Hair follicular keratinocyte (primary cell): ENCODE data around the genes MORN2 and MAP4K3.

DNA sequence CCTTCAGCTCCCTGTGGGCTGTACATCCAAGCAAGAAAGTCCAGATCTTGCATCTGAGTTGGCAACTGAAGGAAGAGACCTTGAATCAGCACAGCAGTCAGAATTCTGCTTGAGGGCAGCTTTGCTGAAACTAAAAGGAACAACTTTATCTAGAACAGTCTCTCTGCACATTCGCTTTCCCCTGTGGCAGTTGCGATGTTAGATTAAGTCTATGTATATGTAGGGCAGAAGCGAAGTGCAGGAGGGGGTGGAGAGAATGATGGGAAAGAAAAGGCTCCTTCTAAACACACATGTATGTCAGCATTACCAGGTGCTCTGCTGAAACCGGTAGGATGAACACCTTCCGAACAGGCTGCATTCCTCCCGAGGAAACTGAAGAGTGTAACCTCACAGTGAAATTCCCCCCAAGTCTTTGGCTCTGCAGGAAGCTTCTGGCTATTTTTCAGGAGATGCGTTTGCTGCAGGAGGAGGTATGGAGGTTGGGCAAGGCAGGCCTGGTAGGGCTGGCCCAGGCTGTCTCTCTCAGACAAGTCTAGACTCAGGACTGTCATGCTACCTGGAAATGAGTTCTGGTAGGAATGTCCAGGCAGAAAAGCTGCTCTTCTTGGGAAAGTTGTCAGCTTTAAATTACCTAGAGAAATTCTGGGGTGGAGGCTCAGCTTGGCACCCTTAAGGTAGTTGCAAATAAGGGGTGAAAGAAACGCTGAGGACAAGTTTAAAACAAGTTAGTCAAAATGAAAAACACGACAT, 70.0 kb upstream of the ATL2 start:
- RAMPAGE, long total RNA: no peak

- RAMPAGE, long total RNA: no peak
These were observed 74.8 kb downstream of the HNRNPLL start for GRCh38 chr2:38527866-38528457.

DNA sequence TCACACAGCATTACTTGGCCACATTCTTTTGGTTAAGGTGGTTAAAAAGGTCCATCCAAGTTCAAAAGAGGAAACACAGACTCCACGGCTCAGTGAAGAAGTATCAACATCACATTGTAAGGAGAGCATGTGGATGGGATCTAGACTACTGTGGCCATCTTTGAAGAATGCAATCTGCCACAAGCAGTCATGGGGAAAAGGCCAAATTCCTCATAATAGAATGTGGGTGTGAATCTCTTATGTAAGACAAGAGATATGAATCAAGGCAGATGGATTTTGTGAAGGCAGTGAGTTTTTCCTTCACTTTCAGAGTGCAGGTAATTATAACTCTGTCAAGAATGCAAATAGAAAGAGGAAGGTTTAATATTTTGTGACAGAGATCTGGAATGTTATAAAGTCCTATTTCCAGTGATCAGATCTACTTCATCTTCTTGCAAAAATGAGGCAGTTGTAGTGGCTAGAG, 30.2 kb downstream of the SRSF7 start:
- RAMPAGE, long total RNA: no peak

DNA sequence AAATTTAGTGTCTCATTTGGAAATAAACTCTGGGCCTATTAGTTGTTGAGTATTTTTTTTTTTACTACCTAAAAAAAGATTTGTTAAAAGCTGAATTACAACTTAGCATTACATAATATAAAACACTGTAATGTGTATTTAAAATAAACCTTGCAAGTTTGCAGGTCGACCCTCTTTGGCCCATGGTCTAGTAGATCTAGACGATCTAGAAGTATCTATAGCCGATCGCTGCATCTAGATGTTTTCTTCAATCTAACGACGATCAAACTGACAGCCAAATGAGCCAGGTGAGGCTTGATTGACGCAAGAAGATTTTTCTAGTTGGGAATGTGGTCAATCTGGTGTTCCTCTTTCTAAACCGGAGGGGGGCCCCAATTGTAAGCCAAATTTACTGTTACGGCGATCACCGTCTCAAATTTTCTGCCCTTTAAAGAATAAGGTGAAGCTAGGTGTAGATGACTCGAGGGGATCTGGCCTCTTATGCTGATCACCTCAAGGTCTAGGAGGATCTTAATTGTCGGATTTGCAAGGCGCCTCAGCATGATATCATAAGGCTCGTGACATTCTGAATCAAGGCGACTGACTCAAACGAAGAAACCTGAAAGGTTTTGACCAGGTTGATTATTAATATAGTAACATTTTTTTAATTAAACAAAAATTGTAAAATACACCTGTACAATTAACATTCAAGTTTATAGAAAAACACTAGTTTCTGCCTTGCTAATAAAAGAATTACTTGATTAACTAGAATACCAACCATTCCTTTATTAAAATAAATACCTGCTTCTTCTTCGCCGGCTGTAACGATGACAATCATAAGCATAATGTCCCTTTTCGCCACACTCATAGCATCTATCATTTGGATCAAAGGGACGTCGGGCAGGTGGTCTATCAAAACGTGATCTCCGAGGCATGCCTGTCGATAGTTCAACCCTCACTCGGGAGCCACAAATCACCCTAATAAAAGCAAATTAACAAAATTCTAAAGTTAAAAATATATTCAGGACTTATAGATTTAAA, 2.1 kb downstream of the SRSF7 start:
- RAMPAGE, long total RNA: no peak

DNA sequence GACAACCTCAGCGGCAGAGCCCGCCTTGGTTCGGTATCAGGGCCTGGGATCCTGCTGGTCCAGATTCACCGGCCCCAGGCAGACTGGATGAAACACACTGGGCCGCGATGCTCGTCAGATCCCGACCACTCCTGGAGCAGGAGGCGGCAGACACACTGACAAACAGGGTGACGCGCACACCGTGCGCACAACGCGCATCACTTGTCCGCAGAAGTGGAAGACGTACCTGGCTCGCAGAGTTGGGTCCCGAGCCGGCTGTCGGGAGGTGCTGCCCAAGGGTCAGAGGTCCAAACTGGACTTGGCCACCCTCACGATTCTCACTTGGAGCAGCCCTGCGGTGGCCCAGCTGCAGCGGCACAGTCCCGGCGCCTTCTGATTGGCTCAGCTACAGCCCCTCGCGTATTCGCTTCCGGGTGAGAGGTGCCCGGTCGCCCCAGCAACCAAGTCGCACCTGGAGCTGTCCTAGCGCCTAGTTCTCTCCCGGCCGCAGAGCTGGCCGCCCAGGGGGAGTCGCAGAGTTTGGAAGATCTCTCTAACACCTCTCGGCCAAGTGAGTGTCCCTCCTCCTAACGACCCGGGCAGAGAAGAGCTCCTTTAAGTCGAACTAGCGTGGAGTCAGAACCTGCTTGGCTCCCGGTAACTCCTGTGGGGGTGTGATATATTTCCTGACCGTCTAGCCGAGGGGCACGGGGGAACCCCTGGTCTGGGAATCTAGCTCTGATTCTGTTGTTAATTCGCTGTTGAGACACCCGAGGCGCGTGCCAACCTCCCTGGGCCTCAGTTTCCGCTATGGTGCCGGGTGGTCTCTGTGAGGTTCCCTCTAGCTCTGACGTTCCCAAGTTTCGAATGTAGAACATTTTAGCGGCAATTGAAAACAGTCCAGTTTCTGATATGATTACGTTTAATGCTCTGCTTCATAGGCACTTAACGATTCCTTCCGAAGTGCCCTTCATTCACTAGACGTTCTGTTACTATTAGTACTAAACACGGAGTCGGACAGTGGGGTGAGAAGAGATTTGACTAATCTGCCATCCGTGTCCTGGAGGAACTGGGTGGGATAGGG, at the start of gene MORN2:
MORN2 (plus strand) TSS at position 416 of the 1,063 bp plus-strand sequence.
- RAMPAGE, long total RNA: start-site peak on the plus strand centred at position 450 of the sequence, 79 bp wide, 119 and 32 reads in 2 replicates

- RAMPAGE, long total RNA: no peak
These were observed 5.8 kb downstream of the SOS1 start for GRCh38 chr2:39114665-39115768.

GRCh38 chr2:39128006-39128361, 7.1 kb upstream of the SOS1 start:
- RAMPAGE, long total RNA: no peak

- RAMPAGE, long total RNA: no peak
These were observed 96.1 kb upstream of the SOS1 start for GRCh38 chr2:39216847-39217374.

DNA sequence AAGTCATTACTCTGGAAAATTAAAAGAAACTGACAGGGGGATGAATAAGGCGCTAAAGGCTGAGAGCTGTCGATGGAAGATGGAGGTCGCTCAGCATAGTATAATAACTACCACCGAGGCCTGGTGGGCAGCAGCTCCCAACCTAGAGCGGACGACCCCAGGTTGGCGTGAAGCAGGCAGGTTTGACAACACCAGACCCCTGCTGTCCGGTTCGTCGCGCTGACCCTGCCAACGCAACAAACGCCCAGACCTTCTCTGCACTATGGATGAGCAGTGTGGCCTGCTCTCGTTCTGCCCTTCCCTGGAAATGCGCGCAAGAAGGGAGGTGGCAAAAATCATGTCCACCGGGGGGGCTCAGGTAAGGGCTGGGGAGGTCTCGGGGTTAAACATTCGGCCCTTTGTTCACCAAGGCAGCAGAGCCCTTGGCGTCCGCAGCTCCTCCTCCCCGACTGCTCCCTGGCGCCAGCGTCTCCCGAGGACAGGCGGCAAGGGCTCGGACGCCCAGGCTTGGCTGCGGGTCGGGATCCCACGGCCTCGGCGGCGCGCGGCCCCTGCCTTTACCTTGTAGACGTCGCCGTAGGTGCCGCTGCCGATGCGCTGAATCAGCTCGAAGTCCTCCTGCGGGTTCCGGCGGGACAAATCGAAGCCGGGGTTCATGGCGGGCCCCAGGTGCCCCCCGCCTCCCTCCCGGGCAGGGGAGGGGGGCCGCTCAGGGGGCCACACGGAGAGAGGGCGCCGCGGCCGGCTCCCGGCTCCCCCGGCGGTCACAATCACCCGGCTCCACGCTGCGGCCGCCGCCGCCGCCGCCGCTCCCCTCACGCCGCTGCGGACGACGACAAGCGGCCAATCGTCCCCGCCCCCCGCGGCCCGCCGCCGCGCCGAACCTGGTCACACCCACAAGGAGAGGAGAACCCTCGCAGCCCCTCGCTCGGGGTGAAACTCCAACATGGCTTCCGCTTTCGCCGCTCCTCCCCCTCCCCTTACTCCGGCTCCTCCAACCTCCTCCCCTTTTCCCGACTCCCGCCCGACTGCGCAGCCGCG, at the start of gene MAP4K3:
MAP4K3 (minus strand) TSS at position 955 of the 1,041 bp plus-strand sequence.
- RAMPAGE, long total RNA: no peak

DNA sequence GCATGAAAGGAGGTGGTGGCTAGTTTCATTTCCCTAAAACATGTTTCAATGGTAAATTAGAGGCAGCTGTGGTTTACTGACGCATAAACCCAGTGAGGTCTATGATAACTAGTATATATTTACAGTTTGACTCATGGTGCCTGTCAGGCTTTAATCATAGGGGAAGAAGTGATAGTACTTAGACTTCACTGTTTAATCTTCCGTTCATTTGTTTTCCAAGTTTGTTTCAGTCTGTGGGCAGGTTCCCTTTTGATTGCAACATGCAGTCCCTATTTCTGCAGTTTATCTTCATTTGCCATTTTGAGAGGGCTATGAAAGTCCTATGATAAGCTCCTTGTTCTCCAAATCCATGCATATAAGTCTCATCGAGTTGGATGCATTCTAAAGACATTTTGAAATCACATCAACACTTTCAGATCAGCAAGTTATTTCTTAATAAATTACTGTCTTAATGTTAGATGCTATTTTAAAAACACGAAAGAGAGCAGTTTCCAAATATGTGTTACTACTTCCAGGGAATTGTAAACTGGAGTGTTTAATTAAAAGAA, 55.2 kb upstream of the MAP4K3 start:
- RAMPAGE, long total RNA: no peak

GRCh38 chr2:39779552-39780037, 537 bp upstream of the THUMPD2 start:
- RAMPAGE, long total RNA: no peak

DNA sequence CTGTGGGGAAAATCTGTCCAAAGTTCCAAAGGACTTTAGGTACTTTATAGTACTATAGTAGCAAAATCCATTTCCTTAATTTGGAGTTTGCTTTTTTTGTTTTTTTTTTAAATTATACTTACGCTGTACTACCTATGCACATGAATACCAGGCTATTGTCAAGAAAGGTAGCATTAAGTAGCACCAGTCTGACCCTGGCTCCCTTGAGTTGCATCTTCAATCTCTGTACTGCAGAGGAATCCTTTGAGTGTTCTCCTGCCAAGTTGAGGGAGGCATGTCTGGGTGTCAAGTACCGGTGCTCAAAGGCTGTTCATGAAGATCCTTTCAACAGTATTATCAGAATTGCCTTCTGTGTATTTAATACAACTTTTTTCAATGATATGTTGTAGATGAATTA, 165.3 kb upstream of the THUMPD2 start:
- RAMPAGE, long total RNA: no peak

GRCh38 chr2:40282466-40283003, 169.4 kb downstream of the SLC8A1 start:
- RAMPAGE, long total RNA: no peak

- RAMPAGE, long total RNA: no peak
These were observed 17.2 kb downstream of the SLC8A1 start for GRCh38 chr2:40434747-40435076.

DNA sequence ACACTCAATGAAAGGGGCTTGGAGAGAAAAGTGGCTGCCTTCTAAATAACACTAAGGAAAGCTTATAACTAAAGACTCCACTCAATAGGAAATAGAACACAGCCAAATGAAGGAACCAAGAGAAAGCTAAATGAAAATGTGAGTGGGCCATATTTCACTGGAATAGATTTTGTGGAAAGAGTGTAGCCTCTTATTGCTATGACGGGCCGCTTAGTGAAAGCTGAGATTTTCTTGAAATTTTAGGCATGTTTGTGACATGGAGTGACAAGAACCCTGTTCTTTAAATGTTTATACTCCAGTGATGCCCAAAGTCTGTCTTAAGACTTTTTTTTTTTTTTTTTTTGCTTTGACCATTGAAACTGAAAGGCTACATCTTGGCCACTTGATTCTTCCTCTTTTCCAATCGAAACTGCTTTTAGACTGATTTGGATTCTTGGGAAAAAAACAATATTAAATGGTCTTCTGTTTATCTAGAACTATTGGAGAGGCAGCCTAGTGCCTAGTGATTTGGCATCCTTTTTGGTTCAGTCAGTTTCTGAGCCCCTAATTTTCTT, 2.3 kb upstream of the SLC8A1 start:
- RAMPAGE, long total RNA: no peak

GRCh38 chr2:41931912-41932841, 115.6 kb upstream of the PKDCC start:
- RAMPAGE, long total RNA: no peak

DNA sequence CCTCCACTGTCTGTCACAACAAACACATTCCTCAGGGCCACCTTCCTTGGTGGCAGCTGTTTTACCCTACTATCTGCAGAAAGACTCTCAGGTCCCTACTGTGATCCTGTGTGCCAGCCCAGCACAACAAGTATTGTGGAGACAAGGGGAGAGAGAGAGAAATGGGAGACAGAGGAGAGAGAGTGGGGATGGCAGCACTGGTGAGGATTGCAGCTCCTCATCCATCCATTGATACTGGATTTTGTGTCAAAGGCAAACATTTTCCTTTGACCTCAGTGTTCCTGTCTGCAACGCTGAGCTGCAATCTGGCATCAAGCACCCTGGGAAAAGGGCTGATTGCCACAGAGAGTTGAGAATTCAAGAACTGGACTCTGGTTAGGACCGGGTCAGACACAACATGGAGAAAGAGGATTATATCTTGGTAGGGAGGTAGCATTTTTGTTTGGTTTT, 82.1 kb upstream of the PKDCC start:
- RAMPAGE, long total RNA: no peak

- RAMPAGE, long total RNA: no peak
These were observed 7.0 kb upstream of the PKDCC start for GRCh38 chr2:42040876-42041204.

- RAMPAGE, long total RNA: no peak
These were observed 5.2 kb downstream of the PKDCC start for GRCh38 chr2:42052794-42053742.

DNA sequence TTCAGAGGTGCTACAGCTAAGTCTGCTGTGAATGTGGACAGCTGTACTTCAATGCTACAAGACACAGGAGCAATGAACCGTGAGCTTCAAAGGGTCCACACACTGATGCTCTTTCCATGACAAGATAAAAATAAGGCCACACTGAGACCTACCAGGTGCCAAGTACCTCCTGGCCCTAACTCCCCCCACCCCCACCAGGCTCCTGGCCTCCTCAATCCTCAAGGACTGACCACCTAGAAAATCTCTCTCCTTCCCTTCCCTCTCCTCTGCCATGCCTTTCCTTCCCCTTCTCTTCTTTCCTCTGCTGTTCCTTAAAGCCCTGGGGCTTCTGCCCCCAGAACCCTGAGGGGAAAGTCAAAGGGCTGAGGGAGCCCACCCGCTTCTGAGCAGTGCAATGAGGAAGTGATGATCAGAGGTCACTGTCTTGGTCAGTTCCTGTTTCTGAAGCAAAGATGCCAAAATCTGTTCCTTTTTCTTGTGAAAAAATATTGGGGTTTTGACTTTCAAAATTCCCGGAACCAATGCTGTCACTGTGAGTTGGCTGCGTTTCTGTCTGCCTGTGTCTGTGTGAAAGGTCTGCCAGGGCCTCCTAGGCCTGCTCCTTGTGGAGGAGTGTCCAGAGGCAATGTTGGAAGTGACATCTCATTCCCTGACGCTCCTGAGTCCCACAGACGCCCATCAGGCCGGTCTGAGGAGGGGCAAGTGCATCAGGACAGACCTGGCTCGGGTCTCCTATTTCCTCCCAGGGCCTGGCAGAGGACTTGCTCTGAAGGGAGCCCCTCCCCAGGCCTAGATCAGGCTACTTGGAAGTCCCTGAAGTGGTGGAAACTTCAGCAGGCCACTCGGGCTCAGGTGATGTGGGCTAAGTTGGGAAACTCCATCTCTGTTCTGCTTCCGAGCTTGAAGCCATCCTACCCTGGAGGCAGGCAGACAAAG, 50.7 kb downstream of the PKDCC start:
- RAMPAGE, long total RNA: no peak